ENCODE measurements around a stretch of chr3.

DNA sequence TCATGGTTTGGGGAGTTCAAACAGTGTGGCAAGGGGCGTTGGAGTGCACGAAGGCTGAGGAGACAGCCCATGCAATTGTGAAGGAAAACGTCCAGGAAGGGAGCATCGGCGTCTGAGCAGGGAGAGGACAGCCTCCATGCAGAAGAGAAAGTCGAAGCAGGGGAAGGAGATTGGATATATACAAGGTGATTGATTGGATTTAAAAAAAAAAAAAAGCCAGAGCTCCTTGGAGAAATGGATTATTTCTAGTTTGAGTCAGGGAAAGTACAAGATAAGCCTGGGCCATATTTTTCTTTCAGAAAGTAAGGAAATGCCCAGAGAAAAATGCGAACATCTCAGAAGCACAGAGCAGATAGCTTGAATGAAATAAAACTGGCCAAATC, 836.8 kb downstream of the TBL1XR1 start:
- PRO-cap = no peak

GRCh38 chr3:176853471-176853922, 343.8 kb downstream of the TBL1XR1 start:
- PRO-cap = no peak

DNA sequence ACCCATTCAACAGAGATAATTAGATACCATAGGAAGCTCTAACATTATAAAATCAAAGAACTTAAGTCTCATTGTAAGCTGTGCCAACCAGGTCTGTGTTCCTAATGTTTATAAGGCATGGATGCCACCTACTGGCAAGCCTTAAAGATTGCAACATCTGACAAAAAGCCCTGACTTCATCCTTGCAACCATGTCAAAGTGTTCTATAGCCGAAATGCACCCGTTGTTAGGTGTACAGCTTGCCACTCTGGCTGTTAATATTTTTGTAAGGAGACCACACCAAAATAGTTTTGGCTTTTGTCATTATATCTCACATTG, 258.3 kb downstream of the TBL1XR1 start:
- PRO-cap = no peak

GRCh38 chr3:177015156-177016122, 181.8 kb downstream of the TBL1XR1 start:
- PRO-cap = no peak

DNA sequence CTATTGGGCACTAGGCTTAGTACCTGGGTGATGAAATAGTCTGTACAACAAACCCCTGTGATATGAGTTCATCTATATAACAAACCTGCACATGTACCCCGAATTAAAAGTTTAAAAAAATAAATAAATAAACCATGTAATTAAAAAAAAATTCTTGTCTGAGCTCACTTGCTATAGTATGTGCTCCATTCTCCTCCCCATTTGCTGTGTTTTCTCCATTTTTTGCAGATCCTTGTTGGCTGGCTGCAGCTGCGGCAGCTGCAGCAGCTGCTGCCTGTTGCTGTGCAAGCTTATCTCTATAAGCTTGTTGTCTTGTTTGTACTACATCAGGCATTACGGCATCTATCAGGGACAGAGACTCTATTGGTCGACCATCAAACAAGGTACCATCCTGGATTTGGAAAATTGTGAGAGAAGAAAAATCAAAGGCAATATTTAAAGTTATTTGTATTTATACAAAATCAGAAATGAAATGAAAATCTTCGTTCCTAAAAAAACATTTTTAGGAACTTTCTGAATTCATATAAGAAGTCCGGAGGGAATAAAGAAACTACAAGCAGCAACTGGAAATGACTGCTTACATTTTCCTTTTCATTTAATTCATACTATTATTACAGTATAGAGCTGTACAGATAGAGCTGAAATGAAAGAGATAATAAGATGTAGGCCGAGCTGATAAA, 145.8 kb downstream of the TBL1XR1 start:
- PRO-cap = no peak

GRCh38 chr3:177120179-177120776, 77.0 kb downstream of the TBL1XR1 start:
- PRO-cap = no peak

- PRO-cap = no peak
These were observed 6.3 kb downstream of the TBL1XR1 start for GRCh38 chr3:177190570-177191698.

GRCh38 chr3:177198059-177198330, 713 bp upstream of the TBL1XR1 start:
- PRO-cap = no peak

DNA sequence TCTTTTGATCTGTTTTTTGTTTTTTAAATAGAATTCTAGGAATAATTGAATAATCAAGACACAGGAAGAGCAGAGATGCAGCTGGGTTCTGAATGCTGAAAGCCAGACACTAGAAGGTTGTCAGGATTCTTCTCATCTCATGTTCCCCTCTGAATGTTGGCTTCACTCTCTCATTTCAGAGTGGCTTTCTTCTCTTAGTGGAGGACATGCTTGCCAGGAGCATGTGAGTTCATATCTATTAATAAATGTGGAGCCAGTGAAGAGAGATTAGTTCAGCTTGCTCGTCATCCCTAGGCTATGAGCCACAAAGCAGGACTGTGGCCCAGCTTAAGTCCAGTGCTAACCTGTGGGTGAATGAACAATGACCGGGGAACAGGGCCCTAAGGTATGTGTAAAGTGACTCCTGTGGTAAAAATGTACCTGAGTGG, 96.8 kb upstream of the TBL1XR1 start:
- PRO-cap = no peak

DNA sequence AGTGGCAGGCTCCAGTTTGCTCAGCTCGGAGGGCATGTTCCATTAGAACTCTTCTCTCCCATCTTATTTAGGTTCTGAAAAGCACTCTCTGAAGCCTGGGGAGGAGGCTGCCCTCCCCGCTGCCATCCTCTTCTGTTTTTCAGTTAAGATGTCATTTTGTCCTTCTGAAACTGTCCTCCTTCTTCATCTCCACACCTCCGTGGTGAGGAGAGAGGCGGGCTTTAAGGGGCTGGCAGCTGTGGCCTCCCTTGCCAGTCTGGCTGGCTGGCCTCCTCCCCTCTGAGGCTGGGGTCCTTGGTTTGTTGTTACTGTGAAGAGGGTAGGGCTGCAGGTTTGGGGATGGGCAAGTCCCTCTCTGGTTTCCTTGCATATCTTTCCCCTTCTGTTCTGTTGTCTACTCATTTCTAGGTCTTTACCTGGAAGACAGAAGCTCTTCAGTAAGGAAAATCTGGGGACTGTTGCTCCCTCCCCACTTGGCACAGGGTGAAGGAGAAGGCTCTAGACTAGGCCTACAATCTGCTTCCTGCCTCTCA, 226.2 kb upstream of the TBL1XR1 start:
- PRO-cap = no peak

- PRO-cap = no peak
These were observed 123.1 kb upstream of the KCNMB2 start for GRCh38 chr3:178413165-178413571.

DNA sequence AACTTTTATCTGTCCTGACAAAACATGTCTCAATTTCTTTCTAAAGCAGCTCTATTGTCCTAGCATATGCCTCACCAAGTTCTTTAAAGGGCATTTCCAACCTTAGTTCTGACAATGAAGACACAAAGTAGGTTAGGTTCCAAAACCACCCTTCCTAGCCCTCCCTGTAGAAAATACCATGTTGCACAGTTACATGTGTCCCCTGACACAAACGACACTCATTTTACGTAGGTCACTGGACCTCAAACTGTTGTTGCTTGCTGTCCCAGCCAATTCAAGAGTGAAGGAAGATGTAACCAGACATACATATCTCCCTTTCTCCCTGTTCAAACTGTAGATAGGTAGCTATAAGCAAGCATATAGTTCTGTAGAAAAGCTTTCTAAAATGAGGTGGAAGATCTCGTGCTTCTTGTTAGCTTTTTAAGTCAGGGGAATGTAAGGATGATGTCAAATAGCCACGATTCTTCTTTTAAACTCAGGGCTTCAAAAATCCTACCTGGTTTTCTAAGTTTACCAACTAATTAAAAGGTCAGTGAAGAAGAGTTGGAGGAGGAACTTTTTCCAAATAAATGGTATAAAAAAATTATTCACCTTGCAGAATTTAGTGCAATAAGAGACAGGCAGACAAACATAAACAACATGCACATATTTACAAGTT, 50.9 kb downstream of the ZMAT3 start:
- PRO-cap = no peak

- PRO-cap = no peak
These were observed 12.2 kb upstream of the MFN1 start for GRCh38 chr3:179335205-179335801.

- PRO-cap = unidirectional peak, minus-strand start at chr3:179563524
These were observed 749 bp downstream of the ACTL6A start for GRCh38 chr3:179563409-179563940.

GRCh38 chr3:179721290-179721657, 68.4 kb downstream of the USP13 start:
- PRO-cap = no peak

DNA sequence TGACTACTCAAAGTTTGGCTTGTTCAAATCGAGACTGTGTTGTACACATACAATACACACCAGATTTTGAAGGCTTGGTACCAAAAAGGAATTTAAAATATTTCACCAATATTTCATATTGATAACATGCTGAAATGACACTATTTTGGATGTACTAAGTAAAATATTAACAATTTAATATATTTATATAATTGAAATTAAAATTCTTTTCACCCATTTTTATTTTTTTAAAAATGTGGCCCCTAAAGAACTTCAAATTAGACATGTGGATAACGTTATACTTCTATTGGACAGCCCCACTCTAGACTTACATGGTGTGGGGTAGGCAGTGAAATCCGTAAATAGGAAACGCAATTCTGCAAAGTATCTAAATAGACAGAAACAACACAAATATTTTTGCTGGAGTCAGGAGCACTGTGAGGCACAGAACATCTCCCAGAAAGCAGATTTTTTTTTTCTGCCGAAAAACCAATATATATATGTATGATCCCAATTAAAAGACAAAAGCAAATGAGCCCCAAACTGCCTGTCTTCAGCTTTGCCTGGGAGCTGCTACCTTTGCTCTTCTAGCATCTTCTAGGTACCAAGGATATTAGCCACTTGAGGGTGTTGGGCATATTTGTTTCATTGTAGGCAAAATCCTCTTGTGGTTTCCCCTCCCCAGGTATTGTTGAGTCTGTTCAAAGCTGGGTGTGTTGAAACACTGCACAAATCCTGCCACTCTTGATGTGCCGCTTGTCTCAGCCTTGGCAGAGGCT, 135.8 kb downstream of the USP13 start:
- PRO-cap = no peak

DNA sequence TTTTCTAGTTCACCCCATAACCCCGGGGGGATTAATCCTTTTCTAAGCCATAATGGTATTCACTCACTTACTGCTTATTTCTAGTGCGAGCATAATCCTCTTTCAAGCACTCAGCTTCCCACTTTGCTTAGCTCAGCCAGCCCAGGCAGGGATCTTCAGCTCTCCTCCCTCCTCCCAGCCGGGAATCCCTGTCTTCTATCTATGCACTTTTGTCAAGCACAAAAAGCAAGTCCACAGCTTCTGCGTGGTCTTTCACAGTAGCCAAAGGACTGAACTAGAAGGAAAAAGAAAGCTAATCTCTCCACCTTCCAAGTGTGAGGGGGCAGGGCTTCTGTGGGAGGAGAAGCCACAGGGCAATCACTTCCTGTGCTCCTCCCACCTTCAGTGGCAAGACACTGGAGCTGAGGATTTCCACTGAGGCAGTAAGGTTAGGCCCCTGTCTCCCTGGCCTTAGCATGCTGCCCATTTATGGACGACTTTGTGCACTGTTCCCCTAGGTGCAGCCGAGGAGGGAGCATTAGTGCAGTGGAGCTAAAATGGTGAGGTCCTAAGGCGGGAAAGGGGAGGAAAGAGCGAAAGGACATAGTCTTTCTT, 62.7 kb downstream of the PEX5L start:
- PRO-cap = no peak

- PRO-cap = no peak
These were observed 8.2 kb downstream of the TTC14 start for GRCh38 chr3:180609803-180610966.

DNA sequence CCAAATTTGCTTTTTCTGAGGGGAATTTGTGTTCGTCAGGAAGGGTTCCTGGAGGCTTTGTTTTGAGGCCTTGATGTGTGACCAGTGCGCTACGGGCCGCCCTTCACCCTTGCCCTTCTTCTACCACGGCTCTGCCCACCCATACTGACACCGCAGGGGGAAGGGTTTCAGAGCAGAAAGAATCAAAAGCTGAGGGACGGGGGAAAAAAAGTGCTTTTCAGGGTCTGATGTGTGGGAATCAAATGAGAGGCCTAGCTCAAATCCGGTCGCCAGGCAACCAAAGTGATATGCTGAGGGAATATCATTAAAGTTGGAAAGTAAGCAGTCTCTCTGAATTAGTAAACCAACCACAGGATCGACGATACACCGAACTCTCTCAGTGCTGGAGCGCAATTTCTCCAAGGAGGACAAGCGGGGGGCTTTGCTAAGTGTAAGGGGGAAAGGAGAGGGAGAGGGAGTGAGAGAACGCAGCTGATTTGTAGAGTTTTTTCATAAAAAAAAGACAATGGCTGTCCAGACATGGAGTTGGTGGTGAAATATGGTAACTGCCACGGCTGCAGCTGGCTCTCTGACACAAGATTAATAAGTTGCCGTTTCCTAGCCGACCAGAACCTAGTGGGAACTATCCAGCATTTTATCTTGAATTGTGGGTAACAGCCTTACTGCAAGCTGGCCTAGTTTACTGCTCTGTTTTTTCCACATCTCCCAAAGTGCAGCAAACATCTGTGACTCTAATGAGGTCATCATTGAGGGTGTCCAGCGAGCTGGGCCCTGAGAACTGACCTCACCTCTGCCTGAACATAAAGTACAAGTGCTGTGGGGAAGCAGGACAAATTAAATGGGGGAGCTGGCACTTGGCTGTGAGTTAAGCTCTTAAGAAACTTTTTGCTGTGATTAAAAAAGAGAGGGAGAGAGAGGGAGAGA, 530.2 kb downstream of the SOX2 start:
- PRO-cap = no peak

GRCh38 chr3:182284715-182285225, 508.5 kb upstream of the ATP11B start:
- PRO-cap = no peak